Epithelial cell of proximal tubule (primary cell): ENCODE data around the genes CORO1A, SULT1A3, ZNF764 and SRCAP.

- RAMPAGE, long total RNA, result no peak
- RRBS, result no CpG with 5 or more reads among the region's 79 CpGs
Observed at GRCh38 chr16:29805601-29806267, 595 bp upstream of the MAZ start.

DNA sequence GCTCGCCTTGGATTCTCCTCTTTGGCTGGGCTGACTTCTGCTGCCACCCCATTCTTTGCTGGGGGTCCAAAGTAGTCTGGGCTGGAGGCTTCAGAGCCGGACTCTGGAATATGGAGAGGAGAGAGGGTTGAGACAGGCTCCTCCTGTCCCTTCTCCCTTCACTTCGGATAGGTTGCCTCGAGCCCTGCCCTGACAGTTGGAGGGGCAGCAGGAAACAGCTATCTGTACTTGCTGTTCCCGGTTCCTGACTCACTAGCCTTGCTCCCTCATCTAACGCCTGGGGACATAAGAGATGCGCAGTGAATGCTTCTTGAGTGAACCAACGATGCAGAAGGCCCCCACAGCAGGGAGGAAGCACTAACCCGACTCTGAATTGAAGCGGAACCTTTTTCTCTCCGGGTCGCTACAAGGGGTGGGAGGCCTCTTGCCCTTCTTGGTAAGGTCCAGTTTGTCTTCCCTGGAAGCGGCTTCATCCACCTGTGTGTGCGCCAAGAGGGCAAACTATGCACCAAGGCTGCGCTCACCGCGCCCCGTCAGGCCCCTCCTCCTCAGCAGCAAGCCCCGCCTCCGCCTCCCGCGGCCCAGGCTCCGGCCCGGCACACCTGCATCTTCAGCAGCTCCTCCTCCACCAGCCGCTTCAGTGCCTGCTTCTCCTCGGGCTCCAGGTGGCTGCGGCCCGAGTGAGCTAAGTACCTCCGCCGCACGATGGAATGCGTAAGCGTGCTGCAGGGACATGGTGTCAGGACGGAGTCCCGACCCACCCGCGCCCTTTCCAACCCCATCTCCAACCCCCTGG, 478 bp downstream of the HIRIP3 start:
- RAMPAGE, long total RNA, result no peak
- RRBS, result no CpG with 5 or more reads among the region's 37 CpGs

GRCh38 chr16:29999233-29999575, 3.2 kb downstream of the INO80E start:
- RAMPAGE, long total RNA, result no peak
- RRBS, result no CpG with 5 or more reads among the region's 9 CpGs

DNA sequence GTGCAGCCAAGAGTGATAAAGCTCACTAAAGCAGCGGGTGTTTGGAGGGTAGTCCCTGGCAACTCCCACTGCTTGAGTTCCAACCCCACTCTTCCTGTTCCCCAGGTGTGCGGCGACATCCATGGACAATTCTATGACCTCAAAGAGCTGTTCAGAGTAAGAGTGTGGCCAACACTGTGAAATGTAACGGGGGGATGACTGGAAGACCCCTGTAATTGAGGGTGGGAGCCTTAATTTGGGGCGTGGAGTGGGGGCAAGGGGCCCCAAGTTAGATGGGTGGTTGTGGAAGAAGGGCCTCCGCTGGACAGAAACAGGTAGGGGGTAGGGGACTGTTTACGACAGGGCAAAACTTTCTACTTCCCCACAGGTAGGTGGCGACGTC, 6.6 kb downstream of the PPP4C start:
- RAMPAGE, long total RNA, result no peak
- RRBS, result no CpG with 5 or more reads among the region's 9 CpGs

DNA sequence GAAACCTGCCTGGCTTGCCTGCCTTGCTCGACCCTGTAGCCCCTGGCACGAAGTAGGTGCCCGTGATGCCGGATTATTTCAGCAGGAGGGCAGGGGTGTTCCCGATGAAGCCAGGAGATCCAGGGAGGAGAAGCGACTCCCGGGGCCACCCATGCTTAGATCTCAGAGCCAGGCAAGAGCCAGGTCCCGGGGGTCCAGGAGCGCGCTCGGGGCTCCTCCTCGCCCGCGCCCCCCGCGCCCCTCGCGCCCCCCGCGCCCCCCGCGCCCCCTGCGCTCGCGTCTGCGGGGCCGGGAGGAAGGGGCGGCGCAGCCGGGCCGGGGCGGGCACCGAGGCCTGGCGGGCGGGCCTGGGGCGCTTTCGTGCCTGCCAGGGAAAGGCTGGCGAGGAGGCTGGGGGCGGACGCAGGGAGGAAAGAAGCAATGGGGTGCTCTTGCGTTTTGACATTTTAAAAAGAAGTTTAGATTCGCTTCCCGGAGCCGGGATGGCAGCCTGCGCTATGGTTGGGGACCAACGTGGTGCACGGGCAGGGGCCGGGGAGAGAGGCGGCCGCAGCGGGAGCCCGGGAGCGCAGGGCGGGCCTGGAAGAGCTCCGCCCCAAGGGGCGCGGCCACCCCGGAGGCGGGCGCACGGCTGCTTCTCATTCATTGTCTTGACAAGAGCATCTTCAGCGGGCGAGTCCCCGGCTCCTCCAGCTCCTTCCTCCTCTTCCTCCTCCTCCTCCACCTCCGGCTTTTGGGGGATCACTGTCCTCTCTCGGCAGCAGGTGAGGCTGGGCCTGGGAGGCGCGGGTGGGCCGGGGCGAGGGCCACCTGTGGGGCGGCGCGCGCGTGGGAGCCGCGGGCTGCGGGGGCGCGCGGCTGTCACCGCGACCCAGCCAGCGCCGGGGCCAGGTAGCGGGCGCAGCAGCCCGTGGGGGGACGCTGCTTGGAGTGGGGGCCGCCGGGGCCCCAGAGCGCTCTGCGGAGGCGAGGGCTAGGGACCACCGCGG, at the start of gene CORO1A:
Gene CORO1A (plus strand): TSS at position 641 of the 989 bp plus-strand sequence.
- RAMPAGE, long total RNA, result no peak
- RRBS, result 2% methylated on average over 56 of the region's 96 CpGs

GRCh38 chr16:30199056-30199439, at the start of gene SULT1A3:
Gene SULT1A3 (plus strand): TSS chr16:30199255.
- RAMPAGE, long total RNA, result no peak
- RRBS, result no CpG with 5 or more reads among the region's 3 CpGs

GRCh38 chr16:30329688-30329938, 25.5 kb downstream of the CD2BP2 start:
- RAMPAGE, long total RNA, result no peak
- RRBS, result no CpG with 5 or more reads among the region's 6 CpGs

GRCh38 chr16:30381229-30382393, 750 bp downstream of the SEPTIN1 start:
- RAMPAGE, long total RNA, result no peak
- RRBS, result 72% methylated on average over 9 of the region's 19 CpGs

DNA sequence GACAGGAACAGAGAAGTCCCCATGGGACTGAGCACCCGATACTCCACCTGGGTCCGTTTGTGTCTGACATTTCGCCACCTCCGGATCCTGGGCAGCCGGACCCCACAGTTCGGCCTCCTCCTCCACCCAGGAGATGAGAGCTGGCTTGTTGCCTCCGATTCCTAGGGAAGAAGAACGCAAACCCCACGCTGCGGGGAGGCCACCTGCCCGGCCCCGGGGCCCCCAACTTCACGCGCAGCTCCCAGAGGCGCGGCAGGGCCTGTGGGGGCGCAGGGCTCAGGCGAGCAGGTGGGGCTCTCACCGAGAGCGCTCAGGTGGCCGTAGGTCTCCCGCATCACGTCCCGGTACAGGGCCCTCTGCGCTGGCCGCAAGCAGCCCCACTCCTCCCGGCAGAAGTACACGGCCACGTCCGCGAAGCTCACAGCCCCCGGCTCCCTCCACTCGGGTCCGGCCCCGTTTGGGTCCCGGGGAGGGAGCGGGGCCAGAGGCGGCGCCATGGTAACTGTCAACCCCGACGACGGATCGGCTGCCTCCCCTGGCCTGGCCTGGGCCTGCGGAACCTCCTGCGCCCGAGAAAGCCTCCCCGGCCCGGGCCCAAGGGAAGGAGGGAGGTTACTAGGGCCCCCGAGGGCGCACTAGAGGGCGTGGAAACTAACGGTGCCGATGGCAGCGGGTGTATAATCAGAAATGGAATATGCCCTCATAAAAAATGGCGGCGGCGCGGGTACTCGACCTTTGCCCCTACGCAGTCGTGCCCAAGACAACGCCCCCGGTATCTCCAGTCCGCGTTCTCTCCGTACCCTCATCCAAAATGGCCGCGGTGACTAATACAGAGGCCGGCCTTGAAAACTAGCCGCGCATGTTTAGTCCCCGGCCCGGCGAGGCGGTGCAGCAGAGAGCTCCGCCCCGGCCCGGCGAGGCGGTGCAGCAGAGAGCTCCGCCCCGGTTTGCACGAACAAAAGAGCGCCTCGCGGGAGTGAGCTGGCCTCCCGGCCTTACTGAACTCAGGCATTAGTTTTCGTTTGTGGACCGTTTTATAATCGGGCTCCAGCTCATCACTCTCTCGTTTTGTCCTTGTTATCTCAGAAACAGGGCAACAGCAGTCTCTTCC, at the start of gene ZNF764:
Gene ZNF764 (minus strand): TSS at position 689 of the 1,111 bp plus-strand sequence.
- RAMPAGE, long total RNA, result no peak
- RRBS, result 2% methylated on average over 16 of the region's 91 CpGs

GRCh38 chr16:30568188-30568709, 3.3 kb downstream of the ZNF688 start:
- RAMPAGE, long total RNA, result no peak
- RRBS, result no CpG with 5 or more reads among the region's 5 CpGs

DNA sequence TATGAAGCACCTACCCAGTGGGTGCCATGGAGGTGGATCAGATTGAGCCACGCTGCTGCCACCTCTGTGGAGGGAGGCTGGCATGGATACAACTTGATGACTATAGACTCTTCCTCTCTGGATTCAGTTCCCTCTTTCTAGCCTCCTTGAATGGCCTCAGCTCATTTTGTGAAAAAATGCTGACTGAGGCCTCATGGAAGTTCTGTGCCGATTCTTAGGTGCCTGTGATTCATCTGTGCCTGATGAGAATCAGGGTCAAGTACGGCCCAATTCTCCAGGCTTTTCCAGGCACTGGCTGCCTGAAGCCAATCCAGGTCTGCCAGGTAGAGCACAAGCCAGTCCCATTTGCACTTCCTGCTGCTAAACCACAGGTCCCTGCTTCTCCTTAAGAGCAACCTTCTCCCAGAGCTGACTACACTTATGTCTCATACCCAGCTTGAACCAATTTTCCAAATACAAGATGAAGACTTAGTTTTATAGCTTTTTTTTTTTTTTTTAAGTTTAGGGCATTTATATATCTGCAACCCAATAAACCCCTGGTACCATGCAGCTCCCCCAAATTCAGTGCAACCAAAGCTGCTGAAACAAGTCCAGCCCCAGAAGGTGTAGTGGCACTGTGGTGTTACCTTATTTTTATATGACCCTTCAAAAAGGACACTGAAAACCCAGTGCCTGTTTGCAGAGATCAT, 7.2 kb downstream of the ZNF689 start:
- RAMPAGE, long total RNA, result no peak
- RRBS, result no CpG with 5 or more reads among the region's 3 CpGs

DNA sequence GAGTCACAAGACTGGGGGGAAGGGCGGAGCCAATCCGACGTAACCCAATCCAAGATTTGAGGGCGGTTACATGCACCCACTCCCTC, 143 bp upstream of the FBRS start:
- RAMPAGE, long total RNA, result no peak
- RRBS, result no CpG with 5 or more reads among the region's 4 CpGs

GRCh38 chr16:30698931-30699228, at the start of gene SRCAP:
Gene SRCAP (plus strand): TSS chr16:30699171.
- RAMPAGE, long total RNA, result no peak
- RRBS, result 2% methylated on average over 10 of the region's 29 CpGs

GRCh38 chr16:30728956-30729780, 11.3 kb upstream of the TMEM265 start:
- RAMPAGE, long total RNA, result no peak
- RRBS, result no CpG with 5 or more reads among the region's 17 CpGs

DNA sequence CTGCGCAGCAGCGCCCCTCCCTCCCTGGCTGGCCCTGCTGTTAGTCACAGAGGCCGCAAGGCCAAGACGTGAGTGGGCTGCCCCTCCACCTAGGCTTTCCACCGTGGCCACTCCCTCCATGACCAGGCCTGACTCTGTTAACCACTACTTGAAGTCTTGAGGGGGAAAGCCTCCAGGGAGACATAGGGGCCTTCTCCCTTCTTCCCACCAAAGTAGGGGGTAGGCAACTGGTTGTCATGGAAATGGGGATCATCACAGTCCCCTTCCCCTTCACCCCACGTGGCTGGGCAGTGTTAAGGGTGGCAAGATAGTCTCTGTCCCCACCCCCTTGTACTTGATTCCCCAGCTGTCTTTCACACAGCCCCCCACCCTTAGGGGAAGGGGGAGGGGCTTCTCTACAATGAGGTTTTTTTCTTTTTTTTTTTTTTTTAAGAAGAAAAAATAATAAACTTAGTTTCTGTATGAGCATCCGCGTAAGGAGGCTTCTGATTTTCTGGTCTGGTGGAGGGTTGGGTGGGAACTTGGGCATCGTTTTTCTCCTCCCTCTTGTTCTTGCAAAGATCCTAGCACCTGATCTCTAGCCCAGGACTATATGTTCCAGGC, 679 bp upstream of the TMEM265 start:
- RAMPAGE, long total RNA, result no peak
- RRBS, result no CpG with 5 or more reads among the region's 9 CpGs

DNA sequence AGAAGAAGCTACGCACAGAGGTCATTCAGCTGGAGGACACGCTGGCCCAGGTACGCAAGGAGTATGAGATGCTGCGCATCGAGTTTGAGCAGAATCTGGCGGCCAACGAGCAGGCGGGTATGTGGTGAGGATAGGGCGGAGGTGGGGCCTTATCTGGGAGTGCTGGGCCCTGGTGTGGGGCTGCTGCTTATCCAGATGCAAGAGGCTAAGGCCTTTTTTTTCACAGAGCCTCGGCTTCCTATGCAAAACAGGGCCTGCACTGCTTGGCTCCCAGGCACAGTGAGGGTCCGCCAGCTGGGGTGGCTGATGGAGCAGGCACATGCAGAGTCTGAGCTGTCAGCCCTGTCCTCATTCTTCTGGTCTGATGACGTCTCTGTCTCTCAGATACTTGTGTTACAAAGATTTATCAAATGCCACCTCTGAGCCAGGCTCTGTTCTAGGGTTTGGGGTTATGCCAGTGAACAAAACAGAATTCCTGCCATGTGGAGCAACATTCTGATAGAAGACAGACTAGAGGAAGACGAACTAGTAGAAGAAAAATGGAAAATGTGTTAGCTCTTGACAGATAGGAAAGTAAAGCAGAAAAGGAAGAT, 4.7 kb downstream of the RNF40 start:
- RAMPAGE, long total RNA, result no peak
- RRBS, result no CpG with 5 or more reads among the region's 13 CpGs

DNA sequence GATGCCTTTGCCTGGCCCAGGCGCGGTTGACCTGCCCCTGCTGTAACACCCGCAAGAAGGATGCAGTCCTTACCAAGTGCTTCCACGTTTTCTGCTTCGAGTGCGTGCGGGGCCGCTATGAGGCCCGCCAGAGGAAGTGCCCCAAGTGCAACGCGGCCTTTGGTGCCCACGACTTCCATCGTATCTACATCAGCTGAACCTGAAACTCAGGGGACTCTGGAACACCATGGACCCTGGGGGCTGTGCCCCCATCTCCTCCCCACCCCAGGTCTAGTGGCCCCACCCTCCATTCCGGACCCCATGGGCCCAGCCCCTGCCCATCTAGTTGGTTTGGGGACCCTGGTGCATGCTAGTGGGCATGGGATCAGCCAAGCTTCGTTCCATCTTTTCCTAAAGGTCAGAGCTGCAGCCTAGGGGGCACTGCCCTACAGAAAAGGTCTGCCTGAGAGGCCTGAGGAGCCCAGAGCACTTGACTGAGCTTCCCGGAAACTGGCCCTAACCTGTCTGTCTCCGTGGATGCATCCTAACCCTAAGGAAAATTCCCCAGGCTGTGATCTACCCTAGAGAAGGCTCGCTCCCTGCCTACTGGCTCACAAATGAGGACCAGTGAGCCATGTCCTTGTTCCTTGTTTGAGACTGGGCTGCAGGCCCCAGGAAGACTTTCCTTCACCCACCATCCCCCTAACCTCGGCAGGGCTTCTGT, 11.9 kb downstream of the RNF40 start:
- RAMPAGE, long total RNA, result no peak
- RRBS, result no CpG with 5 or more reads among the region's 19 CpGs

GRCh38 chr16:30787953-30788334, 939 bp upstream of the ZNF629 start:
- RAMPAGE, long total RNA, result no peak
- RRBS, result no CpG with 5 or more reads among the region's 6 CpGs

- RAMPAGE, long total RNA, result no peak
- RRBS, result no CpG with 5 or more reads among the region's 21 CpGs
Observed at GRCh38 chr16:30805997-30806537, 19.1 kb upstream of the ZNF629 start.

GRCh38 chr16:30957905-30958594, 496 bp downstream of the SETD1A start:
- RAMPAGE, long total RNA, result no peak
- RRBS, result 1% methylated on average over 61 of the region's 83 CpGs